ENCODE measurements around a stretch of chr19.

DNA sequence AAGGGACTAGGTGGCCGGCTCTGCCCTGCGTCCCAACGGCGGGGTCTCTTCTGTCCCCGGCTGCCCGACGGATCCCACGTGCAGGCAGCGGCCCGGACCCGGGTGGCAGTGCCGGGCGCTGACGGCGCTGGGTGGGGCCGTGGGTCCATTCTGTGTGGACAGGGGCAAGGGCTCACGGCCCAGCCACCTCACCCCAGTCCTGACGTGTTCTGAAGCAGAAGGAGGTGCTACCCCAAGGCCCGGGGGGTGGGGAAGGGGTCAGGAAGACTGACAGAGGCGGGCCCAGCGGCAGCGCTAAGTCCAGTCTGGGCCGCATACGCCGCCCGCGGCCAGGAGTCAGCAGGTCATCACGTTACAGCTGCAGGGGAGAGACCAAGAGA is 15.1 kb upstream of the PLPP2 start:
- PRO-cap: no peak
- RAMPAGE, long total RNA, 3 experiments: no peak in any of the 3 experiments

DNA sequence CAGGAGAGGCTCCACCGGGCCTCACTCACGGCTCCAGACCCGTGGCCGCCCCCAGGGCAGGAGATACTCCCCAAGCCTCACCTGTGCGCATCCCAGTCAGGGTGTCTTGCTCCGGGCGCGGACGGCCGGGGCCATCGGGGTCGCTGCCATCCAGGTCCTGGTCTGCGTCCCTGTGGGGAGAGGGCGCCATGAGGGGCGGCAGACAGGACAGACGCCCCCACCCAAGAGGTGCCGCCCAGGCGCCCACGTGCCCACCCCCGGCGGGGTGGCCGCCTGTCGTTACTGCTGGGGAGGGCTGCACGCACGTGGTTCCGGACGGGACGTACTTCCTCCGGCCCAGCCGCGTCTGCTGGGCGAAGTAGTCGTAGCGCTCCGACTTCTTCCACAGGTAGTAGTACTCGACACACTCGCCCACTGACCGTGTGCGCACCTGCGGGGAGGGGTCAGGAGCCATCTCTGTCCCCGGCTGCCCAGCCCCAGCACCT is 17.3 kb upstream of the PLPP2 start:
- PRO-cap: no peak
- RAMPAGE, long total RNA, 3 experiments: no peak in any of the 3 experiments

DNA sequence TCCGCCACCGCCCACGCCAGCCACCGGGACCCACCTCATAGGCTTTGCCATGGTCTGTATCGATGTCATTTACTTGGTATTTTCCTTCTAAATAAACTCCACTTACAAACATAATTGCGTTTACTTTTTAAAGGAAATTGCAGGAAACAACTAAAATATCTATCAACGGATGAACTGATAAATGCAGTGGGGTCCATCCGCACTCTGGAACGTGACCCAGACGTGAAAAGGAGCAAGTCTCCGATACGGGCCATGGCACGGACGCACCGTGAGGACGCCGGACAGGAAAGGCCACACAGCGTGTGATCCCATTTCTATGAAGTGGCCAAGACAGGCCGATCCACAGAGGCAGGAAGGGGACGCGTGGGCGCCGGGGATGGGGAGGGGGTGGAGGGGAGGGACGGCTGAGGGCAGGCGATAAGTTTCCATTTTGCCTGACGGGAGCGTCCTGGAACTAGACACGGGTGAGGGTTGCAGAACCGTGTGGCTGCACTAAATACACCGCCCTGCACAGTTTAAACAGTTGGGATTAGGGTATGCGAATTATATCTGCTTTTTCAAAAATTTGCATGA is 13.8 kb downstream of the SHC2 start:
- PRO-cap: no peak
- RAMPAGE, long total RNA, 3 experiments: no peak in any of the 3 experiments

DNA sequence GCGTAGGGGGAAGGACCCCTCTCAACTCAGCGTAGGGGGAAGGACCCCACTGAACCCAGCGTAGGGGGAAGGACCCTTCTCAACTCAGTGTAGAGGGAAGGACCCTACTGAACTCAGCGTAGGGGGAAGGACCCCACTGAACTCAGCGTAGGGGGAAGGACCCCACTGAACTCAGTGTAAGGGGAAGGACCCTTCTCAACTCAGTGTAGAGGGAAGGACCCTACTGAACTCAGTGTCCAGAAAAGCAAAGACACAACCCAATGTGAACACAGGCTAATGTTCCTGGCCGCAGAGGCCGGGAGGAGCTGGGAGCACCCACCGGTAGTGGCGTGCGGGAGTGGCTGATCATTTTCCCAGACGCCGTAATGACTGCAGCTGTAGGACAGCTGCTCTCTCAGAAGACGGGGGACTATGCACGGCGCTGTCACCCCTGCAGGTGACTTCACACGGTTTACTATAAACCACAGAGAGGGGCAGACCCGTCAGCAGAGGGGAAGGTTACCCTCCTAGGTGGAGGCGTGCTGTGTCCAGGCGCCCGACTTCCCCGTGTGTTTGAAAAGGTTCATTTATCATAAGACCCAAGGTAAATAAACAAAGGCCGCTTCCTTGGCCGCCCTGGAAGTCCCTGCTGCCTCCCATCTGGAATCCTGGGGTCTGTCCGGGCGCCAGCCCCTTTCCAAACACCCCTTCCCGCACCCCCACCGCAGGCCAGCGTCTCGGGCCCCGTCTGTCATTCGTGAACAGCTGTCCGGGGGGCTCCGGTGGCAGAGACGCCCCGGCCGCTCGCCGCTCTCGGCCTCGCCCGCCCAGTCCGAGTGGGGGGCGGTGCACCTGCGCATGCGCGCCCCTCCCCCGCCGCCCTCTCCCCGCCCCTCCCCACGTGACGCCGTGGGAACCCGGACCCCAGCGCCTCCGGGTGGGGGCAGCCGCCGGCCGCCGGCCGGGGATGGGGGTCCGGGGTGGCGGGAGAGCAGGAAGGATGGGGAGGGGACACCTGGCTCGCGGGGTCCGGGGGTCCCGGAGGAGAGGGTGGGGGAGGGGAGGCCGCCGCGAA is 1.1 kb downstream of the SHC2 start:
- PRO-cap: bidirectional peak, plus-strand start at position 889 of the sequence, minus-strand start at position 813 of the sequence
- RAMPAGE, long total RNA, 3 experiments: no peak in any of the 3 experiments

GRCh38 chr19:461508-462310 is 876 bp upstream of the SHC2 start:
- PRO-cap: bidirectional peak, plus-strand start at chr19:462070, minus-strand start at chr19:461943; unidirectional peak, minus-strand start at chr19:462131
- RAMPAGE, long total RNA, 3 experiments: no peak in any of the 3 experiments

DNA sequence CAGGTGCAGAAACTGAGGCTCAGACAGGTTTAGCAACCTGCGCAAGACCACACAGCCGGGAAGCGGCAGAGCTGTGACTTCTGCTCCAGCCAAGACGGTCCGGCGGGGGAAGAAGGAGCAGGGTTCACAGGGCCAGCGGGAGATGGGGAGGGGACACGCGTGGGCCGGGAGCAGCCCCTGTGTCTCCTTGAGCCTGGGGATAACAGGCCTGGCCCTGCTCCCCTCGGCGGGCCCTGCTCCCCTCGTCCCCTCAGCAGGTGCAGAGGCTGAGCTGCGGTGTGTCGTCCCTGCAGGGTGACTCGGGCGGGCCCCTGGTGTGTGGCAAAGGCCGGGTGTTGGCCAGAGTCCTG is 5.5 kb downstream of the GZMM start:
- PRO-cap: no peak
- RAMPAGE, long total RNA, 3 experiments: no peak in any of the 3 experiments

DNA sequence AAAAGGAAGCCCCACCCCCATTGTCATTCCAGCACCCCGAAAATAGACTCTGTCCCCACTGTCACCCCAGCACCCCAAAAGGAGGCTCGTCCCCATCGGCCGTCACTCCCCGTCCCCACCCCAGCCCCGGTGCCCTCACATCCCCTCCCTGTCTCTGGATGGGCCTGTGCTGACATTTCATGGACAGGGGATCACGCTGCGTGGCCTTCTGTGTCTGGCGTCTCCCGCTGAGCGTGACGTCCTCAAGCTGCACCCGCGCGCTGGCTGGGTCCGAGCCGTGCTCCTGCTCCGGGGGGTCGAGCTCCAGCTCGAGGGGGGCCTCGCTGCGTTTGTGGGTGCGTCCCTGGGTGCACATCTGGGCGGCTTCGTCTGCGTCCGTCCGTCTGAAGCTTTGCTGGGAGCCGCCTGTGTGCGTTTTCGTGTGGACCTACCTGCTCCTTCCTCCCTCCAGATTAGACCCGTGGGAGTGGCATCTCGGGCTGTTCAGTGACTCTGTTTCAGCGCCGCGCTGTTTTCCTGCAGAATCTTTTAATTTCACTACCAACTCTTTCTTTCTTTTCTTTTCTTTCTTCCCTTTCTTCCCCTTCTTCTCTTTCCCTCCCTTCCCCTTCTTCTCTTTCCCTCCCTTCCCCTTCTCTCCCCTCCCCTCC is 7.3 kb downstream of the GZMM start:
- PRO-cap: no peak
- RAMPAGE, long total RNA, 3 experiments: no peak in any of the 3 experiments

GRCh38 chr19:658261-658942 is 4.6 kb downstream of the RNF126 start:
- PRO-cap: no peak
- RAMPAGE, long total RNA, 3 experiments: no peak in any of the 3 experiments

GRCh38 chr19:703552-704007 is 5.2 kb upstream of the PALM start:
- PRO-cap: no peak
- RAMPAGE, long total RNA, 3 experiments: no peak in any of the 3 experiments

GRCh38 chr19:791012-791535 is 6.2 kb upstream of the PTBP1 start:
- PRO-cap: no peak
- RAMPAGE, long total RNA, 3 experiments: no peak in any of the 3 experiments

DNA sequence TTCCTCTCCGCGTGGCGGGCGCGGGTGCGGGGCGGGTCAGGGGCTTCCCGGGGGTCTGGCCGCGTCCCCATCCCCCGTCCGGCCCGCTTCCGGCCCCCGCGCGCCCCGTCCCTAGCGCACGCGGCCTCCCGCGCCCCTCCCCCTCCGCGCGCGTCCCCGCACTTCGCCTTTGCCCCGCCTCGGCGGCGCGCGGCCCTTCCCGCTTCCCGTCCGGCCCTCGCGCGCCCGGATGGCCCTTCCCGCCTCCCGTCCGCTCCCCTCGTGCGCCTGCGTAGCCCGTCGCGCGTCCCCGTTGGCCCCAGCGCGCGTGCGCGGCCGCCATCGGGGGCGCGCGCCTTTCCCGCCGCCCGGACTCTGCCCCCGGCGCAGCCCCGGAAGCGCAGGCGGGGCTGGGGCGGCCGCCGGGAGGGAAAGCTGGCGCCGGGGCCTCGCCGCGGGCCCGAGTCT is 404 bp downstream of the PTBP1 start:
- PRO-cap: bidirectional peak, plus-strand start at position 382 of the sequence, minus-strand start at position 136 of the sequence
- RAMPAGE, long total RNA, 3 experiments: no peak in any of the 3 experiments

GRCh38 chr19:862849-863462 is 3.5 kb downstream of the CFD start:
- PRO-cap: no peak
- RAMPAGE, long total RNA, 3 experiments: no peak in any of the 3 experiments

DNA sequence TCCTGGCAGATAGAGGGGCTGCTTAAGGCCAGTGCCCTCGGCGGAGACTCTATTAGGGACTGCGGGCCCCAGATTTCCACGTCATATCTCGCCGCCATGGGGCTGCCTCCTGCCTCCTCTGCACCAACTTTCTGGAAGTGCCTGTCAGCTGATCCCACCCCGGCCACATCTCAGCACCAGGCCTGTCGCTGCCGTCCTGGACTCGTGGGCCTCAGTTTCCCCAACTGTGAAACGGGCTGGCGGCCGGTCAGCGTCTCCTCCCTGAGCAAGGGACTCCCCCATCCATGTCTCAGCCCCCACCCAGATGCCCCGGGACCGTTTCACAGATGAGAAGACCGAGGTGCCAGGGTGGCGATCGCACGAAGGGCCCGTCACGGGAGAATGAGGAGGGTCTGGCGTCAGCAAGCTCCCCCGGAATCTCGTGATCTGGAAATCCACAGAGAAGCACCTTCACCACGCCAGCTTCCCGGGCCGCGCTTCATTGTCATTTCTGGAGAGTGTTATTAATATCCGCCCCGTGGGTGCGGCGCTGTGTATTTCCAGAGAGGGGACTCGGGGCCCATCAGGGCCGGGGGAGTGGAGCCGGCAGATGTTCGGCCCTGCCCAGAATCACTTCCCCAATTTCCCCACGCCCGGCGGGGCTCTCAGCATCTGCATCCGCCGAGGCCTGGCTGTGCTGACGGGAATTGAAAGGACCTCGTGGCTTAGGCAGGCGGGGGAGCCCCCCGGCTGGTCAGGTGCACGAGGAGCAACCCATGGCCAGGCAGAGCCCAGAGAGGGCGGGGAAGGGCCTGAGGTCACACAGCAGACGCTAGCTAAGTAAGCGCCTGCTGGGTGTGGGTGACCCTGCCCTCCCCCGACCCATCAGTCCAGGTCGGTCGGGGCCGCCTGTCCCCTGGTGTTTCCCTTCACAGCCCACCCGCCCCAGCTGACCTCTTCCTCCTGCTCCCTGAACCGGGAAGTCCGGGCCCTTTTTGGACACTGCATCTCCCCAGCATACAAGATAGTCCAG is 21.7 kb downstream of the ARID3A start:
- PRO-cap: no peak
- RAMPAGE, long total RNA, 3 experiments: no peak in any of the 3 experiments

DNA sequence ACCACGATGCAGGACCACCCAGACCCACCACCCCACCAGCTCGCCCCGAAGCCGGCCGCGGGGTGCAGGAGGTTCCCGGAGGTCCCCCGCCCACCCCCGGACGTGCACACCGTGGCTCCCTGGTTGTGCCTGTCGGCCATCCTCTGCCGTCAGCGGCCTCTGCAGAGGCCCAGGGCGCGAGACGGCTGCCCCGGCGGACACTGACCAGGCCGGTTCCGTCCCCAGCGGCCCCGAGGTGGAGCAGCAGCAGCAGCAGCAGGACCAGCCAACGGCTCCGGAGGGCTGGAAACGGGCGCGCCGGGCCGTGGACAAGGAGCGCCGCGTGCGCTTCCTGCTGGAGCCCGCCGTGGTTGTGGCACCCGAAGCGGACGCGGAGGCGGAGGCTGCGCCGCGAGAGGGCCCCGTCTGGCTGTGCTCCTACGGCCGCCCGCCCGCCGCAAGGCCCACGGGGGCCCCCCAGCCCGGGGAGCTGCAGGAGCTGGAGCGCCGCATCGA is 8.8 kb downstream of the GRIN3B start:
- PRO-cap: no peak
- RAMPAGE, long total RNA, 3 experiments: no peak in any of the 3 experiments

GRCh38 chr19:1019623-1020370 is 1.1 kb downstream of the TMEM259 start:
- PRO-cap: no peak
- RAMPAGE, long total RNA, 3 experiments: no peak in any of the 3 experiments

GRCh38 chr19:1022650-1023215 is 1.8 kb upstream of the TMEM259 start:
- PRO-cap: no peak
- RAMPAGE, long total RNA, 3 experiments: no peak in any of the 3 experiments

DNA sequence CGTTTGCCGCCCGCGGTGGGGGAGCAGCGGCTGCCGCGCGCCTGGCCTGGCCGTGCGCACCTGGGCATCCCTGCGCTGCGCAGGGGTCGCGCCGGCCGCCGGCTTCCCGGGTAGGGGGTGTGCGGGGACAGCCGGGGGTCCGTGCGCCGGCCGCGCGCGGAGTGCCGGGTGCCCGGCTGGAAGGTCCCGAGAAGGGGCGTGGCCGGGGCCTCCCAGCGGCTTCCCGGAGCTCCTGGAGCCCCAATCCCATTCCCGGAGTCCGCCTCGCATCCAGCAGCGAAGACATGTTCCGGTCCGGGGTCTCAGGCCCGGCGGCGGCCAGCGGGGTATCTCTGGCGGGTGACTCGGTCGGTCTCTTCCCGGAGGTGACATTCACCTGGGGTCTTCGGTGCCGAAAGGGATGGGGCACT is 4.5 kb downstream of the ARHGAP45 start:
- PRO-cap: no peak
- RAMPAGE, long total RNA, 3 experiments: no peak in any of the 3 experiments

GRCh38 chr19:1086375-1087246 is 8.6 kb downstream of the POLR2E start:
- PRO-cap: no peak
- RAMPAGE, long total RNA, 3 experiments: no peak in any of the 3 experiments

- PRO-cap: no peak
- RAMPAGE, long total RNA, 3 experiments: no peak in any of the 3 experiments
Observed at GRCh38 chr19:1099533-1099957, 4.2 kb upstream of the GPX4 start.

DNA sequence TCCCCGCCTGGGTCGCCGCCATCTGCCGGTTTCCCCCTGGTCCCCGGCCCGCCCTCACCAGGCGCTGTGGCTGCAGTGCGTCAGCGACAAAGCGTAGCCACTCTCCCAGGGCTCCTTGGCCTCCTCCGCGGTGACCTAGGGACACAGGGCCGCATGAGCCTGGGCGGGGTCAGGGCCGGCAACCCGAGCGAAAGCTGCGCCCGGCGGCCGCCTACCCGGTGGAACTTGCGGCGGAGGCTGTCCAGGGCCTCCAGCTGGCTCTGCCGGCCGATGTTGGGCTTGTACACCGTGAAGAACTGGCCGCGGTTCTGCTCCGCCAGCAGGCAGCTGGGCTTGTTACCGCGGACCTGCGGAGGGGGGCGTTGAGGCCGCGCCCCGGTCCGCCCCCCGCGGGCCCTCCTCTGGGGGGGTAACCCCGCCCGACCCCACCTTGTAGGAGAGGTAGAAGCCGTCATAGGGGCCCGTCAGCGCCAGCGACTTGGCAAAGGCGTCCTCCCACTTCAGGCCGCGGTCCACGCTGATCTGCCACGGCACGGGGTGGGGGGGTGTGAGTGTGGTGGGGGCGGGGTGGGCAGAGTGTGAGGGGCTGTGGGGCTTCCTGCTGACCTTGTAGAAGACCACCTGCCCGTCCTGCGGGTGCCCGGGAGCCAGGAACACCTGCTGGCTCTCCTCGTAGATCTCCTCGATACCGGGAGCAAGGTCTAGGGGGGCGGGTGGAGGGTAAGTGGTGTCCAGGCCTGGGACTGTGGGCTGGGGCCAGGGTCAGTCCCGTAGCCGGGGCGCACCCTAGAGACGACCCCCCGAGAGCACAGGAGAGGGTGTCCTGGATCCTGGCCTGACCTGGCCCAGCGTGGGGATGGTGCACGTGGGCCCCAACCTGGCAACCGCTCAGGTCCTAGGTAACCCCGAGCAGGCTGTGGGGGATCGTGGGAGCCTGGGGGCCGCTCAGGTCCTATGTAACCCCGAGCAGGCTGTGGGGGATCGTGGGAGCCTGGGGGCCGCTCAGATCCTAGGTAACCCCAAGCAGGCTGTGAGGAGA is 5.6 kb downstream of the GPX4 start:
- PRO-cap: no peak
- RAMPAGE, long total RNA, 3 experiments: no peak in any of the 3 experiments